ENCODE measurements around the genes OXSR1 and EXOG.

DNA sequence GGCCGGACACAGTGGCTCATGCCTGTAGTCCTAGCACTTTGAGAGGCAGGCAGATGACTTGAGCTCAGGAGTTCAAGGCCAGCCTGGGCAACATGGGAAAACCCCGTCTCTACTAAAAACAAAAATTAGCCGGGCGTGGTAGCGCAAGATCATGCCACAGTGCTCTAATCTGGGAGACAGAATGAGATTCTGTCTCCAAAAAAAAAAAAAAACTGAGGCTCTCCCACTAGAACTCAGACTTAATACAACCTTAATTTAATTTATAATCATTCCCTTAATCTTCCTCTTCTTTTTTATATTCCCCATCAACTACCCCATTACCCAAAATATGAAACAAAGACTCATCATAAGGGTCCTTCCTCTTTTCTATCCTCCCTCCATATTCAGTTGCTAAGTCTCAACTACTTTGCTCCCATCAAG is 33.9 kb downstream of the LRRFIP2 start:
- PRO-cap, 8 experiments = peak in 2 of 8 experiments; most common minus-strand start position 237 of the sequence (in 2)

GRCh38 chr3:37140877-37141325 is 33.5 kb downstream of the LRRFIP2 start:
- PRO-cap, 8 experiments = no peak in any of the 8 experiments

GRCh38 chr3:37344568-37344901 is 101.5 kb downstream of the GOLGA4 start:
- PRO-cap, 8 experiments = no peak in any of the 8 experiments

GRCh38 chr3:37385692-37386376 is 66.1 kb upstream of the ITGA9 start:
- PRO-cap, 8 experiments = no peak in any of the 8 experiments

DNA sequence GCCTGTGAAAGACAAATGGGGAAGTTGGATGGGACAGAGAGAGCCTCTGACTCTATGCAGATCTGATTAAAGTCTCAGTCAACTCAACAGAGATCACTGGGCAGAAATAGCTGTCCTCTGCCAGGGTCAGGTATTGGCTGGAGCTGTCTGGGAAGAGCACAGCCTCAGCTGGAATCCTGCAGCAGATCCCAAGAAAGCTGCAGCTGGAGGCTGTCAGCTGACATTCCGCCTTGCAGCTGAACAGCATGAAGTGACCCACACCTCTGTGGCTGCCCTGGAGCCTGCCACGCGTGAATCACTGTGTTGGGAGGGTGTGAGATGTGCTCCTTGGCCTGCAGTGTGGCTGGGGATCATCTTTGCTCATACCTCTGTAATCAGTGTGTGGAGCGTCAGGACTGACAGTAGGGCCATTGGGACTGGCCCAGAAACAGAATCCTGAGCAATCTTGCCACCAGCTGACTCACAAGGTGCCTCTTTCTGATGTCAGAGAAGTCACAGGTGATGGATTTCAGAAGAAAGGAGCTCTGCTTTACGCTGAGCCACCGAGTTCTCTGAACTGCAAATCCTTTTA is 6.5 kb downstream of the ITGA9 start:
- PRO-cap, 8 experiments = no peak in any of the 8 experiments

GRCh38 chr3:37771376-37771901 is 90.2 kb upstream of the CTDSPL start:
- PRO-cap, 8 experiments = no peak in any of the 8 experiments

GRCh38 chr3:37905337-37905727 is 43.7 kb downstream of the CTDSPL start:
- PRO-cap, 8 experiments = no peak in any of the 8 experiments

DNA sequence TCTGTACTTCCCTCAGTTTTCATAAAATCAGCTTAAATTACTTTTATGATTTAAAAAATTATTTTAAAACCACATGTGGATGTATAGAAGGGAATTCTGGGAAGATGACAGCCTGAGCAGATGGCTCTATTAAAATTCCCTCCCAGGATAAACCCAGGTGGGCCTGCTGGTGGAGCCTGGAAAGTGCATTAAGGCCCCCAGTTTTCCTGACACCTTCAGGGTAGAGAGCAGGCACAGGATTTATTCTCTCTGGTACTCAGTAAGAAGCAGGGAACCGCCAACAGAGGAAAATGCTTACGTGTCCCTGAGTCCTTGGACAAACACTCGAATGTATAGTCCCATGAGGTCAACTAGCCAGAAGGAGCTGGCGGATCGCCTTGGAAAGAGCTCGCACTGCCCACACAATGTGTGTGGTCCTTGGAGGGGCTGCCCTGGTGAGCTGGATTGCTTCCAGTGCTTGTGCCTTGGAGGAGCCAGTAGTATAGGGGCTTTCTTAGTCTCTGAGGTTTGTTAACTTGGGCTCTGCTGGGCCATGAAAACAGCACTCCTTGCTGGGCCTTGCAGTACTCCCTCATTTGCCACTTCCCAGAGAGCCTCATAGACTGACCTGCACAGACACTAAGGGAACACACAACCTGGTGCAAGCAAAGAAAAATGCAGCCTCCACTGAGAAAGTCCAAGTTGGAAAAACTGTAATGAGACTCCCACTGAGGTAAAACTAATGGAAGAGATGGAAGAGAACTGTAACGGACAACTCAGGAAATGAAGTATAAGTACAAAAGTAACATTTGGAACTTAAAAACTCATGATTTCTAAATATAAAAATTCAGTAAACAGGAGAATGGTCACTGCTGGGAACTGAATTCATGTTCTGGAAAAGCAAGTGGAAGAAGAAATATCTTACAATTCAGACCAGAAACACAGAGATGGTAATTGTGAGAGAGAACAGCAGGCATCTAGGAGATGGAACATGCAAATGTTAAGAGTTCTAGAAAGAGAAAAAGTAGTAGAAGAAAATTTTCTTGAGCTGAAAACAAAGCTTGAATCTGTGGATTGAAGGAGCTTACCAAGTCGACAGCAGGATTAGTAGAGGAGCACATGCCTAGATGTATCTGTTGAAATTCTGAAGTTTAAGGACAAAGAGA is 40.6 kb upstream of the VILL start:
- PRO-cap, 8 experiments = no peak in any of the 8 experiments

GRCh38 chr3:37992596-37993193 is 2.1 kb downstream of the VILL start:
- PRO-cap, 8 experiments = no peak in any of the 8 experiments

DNA sequence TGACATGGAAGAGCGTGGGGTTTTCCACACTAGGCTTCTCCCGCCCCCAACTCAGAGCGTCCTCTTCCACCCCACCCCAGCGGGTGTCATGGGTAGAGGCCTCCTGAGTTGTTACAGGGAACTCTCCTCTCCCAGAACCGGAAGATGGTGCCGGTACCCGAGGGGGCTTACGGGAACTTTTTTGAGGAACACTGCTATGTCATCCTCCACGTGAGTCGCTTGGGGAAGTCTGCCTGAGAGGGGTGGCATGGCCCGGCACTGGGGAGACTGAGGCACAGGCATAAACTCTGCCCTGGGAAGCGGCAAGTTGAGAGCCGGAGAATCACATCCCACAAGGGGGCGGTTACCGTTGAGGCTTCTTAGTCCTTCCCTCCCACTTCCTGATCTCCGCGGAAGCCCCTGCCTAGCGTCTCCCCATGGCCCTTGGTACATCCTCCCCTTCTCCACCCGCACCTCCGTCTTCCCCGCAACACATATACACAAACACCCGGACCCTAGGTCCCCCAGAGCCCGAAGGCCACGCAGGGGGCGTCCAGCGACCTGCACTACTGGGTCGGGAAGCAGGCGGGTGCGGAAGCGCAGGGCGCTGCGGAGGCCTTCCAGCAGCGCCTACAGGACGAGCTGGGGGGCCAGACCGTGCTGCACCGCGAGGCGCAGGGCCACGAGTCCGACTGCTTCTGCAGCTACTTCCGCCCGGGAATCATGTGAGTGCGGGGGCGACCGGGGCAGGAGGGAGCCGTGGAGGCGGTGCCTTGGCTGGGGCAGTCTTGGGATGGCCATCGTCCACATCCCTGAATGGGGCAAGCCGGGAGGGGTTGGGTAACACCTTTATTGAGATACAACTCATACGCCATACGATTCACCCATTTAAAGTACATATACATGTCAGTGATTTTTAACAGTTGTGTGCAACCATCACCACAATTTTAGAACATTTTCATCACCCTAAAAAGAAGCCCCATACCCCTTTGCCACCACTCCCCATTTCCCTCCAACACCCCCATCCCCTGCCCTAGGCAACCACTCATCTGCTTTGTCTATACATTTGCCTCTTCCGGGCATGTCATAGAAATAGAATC is 3.5 kb downstream of the VILL start:
- PRO-cap, 8 experiments = peak in 8 of 8 experiments; most common plus-strand start position 703 of the sequence (in 6); most common minus-strand start position 679 of the sequence (in 5)

DNA sequence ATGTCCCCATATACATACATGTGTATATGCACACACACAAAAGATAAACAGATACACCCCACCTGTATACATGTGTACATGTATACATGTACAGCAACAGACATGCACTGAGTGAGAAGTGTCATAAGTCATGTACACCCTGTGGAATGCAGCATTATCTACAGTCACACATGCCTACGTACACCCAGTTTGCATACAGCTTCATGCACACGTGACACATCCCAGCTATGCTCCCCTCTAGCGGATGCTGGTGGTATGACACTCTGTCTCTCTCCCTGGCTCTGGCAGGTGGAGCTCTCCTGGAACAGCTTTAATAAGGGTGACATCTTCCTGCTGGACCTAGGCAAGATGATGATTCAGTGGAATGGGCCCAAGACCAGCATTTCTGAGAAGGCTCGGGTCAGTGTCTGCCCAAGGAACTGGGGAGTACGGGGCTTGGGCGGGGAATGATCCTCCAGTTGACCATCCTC is 6.2 kb downstream of the VILL start:
- PRO-cap, 8 experiments = no peak in any of the 8 experiments

DNA sequence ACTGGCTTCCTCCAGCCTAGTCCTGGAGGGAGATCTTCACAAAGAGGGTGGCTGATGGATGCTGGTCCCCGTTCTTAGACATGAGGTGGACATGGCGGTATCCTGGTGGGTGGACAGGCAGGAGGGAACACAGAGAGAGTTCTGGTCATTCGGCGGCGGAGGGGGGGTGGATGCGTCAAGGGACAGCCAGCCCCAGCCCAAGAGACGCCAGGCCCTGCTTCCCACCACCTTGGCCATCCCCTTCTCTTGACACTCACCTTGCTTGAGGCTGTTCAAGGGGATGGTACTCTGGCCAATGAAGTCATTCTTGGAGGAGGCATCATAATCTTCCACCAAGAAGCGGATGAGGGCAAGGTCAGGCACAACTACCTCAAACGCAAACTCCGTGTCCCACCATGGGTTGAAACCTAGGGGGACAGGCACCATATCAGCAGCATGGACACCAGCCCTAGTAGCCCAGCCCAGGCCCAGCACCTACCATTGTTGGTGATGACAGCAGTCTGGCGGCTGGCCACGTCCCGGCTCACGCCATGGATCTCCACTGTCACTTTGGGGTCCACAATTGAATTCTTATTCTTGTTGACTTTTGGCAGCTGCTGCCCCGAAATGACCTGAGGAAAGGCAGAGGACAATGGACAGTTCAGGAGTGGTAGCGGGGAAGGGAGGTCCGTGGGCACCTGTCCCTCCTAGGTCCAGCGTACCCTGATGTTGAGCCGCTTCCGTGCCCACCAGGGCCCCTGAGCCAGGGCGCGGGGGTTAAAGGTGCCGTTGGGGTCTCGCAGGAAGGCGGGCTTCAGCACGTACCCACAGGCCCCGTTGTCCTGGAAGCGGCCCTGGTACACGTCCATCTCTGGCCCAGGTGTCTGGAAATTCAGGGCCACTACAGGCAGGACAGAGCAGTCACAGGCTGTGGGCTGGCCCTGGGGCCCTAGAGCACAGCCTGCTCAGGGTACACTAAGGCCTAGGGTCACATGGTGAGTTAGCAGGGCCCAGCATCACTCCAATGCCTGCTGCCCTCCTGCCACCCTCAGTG is 17.5 kb downstream of the VILL start:
- PRO-cap, 8 experiments = no peak in any of the 8 experiments

DNA sequence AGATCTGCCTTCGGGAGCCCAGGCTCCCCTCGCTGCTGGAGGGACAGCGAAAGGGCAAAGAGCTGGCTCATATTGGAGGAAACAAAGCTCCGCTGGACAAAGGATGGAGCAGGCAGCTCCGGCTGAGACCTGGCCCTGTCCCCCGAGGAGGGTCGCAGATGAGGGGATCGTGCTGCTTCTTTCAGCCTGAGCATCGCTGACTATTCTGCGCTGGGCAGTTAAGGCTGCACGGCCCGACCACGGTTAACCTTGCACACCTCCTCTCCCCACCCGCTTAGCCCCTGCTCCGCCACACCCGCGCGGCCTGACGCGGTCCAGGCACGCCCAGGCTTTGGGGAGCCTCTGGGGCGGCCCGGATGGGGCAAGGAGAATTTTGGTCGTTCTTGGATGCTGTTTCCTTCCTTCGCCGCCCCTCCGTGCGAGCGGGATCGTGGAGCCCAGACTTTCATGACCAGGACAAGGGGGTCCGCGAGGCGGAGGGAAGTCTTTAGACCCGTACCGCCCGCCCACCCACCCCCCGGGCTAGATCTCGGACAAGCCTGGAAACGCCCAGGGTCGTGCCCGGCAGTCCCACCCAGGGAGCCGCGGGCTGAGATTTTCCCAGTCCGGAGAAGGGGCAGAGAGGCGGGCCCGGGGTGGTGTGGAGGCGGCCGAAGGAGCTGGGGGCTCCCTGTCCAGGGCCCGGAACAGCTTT is 534 bp downstream of the PLCD1 start:
- PRO-cap, 8 experiments = peak in 1 of 8 experiments; most common plus-strand start position 369 of the sequence (in 1)

- PRO-cap, 8 experiments = peak in 3 of 8 experiments; most common minus-strand start chr3:38096587 (in 3)
These were observed 40.5 kb downstream of the ACAA1 start for GRCh38 chr3:38096496-38096695.

DNA sequence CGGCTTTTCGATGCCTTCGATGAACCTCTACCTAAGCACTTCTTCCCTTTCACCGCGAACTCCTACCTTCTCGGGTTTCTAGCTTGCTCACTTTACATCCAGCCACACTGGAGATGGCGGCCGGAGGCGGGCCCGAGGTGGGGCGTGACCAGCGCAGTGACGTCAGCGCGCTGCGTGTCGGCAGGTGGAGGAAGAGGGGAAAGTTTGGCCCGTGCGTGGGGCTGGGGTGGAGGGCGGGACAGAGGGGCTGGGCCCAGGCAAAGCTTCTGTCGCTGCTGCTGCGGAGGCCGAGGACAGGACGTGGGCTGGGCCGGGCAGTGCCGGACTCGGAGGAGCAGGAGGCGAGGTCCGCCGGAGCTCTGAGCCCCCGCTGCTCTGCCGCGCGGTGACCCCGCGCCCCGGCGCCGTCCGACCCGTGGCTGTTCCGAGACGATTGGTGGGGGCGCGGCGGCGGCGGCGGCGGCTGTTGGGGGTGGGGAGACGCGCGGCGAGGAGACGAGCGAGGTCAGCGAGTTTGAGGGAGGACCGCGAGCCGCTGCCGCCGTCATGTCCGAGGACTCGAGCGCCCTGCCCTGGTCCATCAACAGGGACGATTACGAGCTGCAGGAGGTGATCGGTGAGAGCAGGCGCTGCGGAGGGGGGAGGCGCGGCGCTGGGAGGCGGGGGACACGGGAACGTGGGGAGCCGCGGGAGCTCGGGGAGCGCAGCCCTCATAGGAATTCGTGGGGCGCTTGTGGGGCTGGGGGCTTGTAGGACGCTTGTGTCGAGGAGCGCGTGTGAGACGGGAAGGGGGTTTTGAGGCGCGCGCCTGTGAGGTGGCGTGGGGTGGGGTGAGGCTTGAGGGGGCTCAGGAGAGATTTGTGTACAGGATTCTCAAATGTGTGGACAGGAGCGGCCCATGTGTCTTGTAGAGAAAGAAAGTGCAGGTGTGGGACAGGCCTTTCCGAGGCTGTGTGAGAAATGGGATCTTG is at the start of gene OXSR1:
Gene OXSR1, plus strand, starts transcription at position 207 of the 971 bp plus-strand sequence.
- PRO-cap, 8 experiments = peak in 8 of 8 experiments; most common plus-strand start position 296 of the sequence (in 5); most common minus-strand start position 64 of the sequence (in 3)

DNA sequence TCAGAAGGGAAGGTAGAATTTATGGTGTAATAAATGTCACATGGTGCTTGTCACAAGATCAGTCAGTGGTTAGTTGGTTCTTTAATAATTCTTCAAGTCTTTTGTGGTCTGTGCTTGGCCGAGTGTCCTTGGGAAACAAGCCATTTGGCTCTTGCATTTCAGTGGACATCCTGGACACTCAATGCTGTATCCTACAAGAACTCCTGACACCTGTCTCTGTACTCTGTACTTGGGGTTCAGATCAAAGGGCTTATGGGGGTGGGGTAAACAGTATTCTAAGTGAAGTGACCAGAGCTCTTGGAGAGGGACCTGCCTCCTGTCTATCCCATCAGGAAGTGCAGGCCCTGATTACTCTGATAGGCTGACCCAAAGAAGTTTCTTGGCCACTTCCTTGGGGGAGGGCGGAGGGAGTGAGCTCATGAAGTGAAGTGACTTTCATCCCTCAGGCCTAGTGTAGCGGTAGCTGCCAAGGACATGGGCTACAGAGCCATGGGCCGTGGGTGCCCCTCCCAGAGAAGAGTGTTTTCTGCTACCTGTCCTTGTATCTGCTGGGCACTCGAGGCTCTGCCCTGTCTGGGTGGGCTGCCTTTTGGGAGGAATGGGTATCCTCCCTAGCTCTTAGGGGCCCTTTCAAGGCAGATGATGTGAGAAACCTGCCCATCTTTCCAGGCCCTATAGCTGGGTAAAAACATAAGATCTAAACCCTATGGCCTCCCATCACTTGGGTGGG is 3.9 kb downstream of the ACVR2B start:
- PRO-cap, 8 experiments = no peak in any of the 8 experiments

DNA sequence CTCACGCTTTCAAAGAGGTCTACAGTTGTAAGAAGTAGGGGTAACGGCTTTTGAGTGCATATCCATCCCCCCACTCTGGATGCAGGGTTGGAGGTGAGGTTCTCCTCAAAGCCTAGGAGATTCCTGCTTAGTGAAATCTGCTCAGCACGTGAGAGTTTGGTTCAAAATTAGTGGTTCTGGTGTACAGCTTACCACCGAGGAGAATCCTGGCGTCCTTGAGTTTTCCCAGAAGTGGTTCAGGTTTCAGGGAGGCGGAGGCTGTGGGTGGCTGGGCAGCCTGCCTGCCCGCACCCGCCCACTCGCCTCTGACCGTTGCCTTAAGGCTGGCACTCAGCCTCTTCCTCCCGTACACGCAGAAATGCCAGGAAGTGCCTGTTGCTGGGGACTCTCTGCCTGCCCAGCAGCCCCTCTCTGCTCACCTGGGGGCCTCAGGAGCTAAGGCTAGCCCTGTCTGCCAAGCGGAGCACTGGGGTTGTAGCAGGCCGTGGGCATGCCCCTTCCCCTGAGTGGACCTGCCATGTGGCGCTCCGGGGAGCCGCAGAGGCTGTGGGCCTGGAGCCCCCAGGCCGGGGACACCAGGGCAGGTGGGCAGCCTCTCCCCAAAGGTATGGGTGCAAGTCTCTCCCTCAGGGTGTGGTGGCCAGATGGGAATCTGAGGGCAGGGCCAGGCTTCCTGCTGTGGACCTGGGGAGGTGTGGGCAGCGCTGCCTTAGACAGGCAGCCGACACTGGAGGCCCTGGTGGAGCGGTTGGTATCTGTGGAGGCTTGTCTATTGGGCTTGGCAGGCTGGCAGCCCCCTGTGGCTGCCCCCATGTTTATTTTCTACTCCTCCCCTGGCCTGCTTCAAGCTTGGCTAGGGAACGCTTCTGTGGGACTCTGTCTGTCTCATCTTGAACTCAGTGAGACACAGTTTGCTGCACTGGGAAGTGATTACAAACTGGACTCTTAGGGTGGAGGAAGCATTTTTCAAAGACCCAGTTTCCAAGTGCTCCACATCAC is 5.7 kb downstream of the ACVR2B start:
- PRO-cap, 8 experiments = no peak in any of the 8 experiments

- PRO-cap, 8 experiments = peak in 8 of 8 experiments; most common plus-strand start chr3:38496477 (in 8); most common minus-strand start chr3:38496757 (in 8)
These were observed at the start of gene EXOG for GRCh38 chr3:38495939-38497134. TSS of gene EXOG (plus strand) at chr3:38496340.

DNA sequence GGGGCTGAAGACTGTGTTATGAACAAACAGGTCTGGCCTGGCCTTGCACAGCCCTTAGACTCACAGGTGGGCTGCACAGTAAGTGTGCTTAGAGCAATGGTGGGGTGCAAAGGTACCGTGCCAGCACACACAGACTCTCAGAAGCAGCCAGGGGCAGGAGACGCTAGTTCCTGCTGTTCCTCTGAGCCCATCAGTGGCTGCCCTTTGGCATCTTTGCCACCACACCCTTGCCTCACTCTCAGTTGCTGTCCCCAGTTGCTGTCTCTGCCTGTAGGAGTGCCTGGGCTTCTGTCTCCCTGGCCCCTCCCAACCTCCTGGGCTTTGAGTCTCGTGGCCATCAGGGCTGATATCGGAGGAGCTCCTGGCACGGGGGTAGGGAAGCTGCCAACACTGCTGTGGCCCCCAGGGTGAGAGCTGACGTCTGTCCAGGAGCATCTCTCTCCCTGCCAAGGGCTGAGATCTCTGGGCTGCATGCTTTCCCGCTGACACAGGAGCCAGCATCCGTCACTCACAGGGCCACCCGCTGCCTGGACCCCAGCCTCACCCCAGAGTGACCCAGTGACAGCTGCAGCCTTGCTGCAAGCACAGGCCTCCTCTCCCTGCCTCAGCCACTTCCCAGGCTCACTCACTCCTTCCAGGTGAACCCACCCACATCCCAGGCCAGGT is 47.4 kb downstream of the EXOG start:
- PRO-cap, 8 experiments = no peak in any of the 8 experiments

DNA sequence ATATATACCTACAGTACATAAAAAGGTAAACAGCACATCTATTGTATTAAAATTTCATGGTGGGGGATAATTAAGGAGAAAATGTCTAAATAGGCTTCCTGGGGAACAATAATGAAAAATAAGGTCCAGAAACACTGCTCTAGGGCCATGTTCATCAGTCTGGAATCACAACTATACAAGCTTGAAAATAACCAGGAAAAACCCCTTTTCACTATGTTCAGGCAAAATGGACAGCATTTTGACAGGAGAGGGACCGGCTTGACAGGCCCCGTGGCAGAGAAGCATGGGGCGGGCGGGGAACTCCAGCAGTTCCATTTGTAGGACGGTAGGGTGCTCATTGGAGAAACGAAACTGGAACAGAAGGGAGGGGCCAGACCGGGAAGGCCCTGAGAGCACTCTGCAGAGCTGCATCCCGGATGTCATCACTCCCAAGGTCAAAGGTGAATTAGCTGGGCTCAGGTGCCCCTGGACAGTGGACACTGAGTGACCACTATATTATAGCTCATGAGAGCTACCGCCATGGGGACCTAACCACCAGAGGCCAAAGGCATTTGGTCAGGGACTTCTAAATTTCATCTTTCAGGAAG is 7.4 kb downstream of the CSRNP1 start:
- PRO-cap, 8 experiments = peak in 4 of 8 experiments; most common minus-strand start position 433 of the sequence (in 4)